H9 (cell line): Measurements from ENCODE around the genes CDC42EP4, SDK2, BTBD17 and CD300E.

GRCh38 chr17:72886721-72887553 lies 205.6 kb downstream of the SLC39A11 start:
- PRO-cap, result no peak

GRCh38 chr17:73191838-73192451 lies 910 bp upstream of the COG1 start:
- PRO-cap, result bidirectional peak, plus-strand start at chr17:73192247, minus-strand start at chr17:73192078

DNA sequence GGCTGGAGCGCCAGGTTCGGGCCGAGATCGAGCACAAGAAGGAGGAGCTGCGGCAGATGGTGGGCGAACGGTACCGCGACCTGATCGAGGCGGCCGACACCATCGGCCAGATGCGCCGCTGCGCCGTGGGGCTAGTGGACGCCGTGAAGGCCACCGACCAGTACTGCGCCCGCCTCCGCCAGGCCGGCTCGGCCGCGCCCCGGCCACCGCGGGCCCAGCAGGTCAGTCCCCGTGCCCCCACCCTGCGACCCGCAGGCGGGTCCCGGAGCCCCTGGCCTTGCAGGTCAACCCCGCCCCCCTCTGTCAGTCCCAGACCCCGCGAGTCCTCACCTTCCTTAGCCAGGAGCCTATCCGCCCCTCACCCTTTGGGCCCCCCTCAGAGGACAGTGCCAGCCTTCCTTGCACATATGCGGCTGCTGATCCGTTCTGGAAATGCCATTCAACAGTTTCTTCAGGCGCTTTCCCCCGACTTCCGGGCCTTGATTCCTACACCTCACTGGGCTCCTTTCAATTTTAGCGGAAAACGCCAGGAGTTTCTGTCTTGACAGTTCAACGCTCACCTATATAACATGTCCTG lies 397 bp downstream of the COG1 start:
- PRO-cap, result bidirectional peak, plus-strand start at position 163 of the sequence, minus-strand start at position 162 of the sequence; unidirectional peak, minus-strand start at position 264 of the sequence

DNA sequence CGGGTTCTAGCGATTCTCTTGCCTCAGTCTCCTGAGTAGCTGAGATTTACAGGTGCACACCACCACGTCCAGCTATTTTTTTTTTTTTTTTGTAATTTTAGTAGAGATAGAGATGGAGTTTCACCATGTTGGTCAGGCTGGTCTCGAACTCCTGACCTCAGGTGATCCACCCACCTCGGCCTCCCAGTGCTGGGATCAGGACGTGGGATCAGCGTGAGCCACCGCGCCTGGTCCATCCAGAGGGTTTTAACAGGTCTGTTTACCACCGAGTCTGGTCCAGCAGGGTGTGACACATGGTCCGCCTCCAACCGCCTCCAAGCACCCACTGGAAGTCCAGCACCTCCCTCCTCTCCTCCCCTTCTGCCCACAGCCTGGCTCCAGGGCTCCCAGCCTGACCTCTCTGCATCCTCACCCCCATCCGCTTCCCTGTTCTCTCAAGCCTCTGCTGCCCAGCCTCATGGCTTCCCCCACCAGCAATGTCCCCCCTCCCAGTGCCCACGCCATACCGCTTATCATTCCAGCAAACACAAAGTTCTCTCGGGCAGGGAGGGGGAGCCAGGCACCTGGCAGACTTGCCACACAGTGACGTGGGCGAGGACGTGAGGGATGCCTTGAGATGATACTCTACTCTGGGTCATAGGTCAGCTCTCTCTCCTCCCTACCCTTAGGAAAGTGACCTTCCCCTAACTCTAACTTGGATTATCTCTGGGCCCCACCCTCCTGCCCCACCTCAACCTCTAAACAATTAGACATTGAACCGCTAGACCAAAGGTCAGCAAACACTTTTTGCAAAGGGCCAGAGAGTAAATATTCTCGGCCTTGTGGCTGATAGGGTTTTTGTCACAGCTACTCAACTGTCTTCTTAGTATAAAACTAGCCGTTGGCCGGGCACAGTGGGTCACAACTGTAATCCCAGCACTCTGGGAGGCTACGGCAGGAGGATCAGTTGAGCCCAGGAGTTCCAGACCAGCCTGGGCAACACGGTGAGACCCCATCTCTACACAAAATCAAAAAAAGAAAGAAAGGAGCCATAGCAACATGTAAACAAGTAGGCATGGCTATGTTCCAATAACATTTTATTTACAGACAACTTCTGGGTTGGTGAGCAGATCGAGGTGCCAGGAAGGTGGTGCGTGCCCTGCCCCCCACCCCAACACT lies 23.1 kb downstream of the CDC42EP4 start:
- PRO-cap, result no peak

DNA sequence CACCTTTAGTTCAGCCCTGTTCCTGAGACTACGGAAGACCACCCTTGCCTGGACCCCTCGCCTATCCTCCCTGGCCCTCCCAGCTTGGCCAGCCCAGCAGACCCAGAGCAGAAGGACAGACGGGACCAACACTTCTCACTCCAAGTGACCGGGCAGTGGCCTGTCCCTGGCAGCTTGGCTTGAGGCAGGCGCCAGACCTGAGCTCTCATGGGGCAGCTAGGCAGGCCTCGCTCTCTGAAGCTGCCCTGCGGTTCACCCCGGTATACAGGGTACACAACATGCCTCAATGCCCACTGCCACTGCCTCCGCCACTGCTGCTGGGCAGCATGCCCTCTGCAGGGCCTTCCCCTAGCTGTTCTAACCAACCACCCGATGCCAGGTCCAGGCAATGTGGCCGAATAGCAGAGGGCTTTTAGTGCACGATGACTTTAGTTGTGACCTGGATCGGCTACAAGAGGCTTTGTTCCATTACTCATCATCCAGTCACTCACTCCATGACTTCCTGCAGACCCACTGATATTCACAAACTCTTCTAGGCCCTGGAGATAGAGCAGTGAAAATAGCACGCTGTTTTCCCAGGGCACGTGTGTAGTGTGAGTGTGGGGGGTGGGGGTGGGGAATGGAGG lies 19.8 kb downstream of the CDC42EP4 start:
- PRO-cap, result no peak

GRCh38 chr17:73309510-73310411 lies 2.0 kb downstream of the CDC42EP4 start:
- PRO-cap, result unidirectional peak, plus-strand start at chr17:73309964; bidirectional peak, plus-strand start at chr17:73310257, minus-strand start at chr17:73310147

DNA sequence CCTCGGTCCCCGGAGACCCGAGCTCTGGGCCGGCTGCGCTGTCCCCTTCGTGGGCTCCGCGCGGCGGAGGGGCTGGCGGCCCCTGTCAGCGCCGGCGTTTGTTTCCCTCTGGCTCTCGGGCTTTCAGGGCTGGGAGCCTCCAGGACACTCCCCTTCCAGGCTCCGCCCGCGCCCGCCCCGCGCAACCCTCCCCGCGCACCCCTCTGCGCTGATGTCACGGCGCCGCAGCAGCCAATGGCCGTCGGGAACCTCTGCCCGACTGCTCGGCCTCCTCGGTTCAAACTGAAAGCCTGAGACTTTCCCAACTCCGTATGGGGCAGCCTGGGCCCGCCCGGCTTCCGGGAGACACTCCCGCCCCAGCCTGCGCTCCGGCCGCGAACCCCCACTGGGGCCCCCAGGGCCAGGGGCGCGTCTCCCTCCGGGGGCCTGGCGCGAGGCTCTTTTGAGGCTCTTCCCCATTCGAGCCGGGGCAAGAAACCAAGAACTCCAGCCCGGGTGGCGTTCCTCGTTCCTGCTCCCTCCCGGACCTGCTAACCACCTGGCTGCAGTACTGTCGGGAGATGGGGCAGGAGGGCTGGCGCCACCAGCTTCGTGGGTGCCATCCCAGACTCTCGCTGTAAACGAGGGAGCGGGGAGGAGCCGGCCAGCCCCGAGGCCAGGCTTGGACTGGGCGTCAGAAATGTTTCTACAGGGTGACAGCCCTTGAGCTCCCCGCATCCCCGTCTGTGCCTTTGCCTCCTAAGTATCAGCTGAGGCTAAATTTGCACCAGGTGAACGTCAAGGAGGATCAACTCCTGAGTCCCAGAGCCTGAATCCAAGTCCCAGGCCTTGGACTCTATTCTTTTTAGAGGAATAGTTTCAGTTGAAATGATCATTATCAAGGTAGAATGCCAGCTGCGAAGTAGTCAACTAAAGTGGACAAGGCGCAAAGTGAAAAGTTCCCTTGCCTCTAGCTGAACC lies at the start of gene CDC42EP4:
Gene CDC42EP4 (minus strand): TSS at position 110 of the 960 bp plus-strand sequence.
- PRO-cap, result bidirectional peak, plus-strand start at position 211 of the sequence, minus-strand start at position 110 of the sequence; bidirectional peak, plus-strand start at position 296 of the sequence, minus-strand start at position 284 of the sequence; bidirectional peak, plus-strand start at position 547 of the sequence, minus-strand start at position 562 of the sequence

DNA sequence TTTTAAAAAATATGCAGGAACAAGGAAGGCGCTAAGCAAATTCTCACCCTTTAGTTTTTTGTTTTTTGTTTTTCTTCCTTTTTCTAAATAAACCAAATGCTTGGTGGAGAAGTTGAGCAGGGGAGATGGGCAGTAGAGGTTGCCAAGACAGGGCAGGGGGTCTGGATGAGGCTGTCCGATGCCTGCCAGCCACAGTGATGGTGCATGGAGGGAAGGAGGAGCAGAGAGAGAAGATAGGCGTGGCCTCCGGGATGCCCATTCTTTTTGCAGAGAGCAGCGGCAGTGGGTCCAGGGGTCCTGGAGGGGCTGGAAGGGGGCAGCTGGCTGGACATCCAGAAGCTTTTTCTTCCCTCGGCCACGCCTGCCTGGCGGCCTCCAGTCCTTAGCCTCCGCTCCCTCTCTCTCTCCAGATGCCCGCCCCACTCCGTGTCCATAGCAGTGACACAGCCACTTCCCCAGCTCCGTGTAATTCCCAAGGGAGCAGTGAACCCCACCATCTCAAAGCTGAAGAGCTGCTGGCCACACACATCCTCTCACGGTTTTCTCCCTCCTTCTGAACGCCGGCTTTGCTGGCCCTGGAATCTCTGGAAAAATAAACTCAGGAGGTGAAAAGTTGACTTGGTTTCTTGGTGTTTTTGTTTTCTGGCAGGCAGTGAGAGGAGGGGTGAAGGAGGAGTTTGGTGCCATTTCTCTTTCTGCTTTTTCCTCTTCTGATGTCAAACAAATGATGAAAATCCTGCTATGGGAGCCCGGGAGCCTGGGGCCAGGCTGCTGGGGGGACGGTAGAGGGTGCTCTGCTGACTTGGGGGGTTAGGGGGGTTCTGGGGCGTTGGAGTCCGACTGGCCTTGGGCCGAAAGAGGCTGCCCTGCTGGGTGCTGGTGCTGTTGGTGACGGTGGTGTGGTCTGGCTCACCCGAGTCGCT lies 26.3 kb upstream of the CDC42EP4 start:
- PRO-cap, result no peak

DNA sequence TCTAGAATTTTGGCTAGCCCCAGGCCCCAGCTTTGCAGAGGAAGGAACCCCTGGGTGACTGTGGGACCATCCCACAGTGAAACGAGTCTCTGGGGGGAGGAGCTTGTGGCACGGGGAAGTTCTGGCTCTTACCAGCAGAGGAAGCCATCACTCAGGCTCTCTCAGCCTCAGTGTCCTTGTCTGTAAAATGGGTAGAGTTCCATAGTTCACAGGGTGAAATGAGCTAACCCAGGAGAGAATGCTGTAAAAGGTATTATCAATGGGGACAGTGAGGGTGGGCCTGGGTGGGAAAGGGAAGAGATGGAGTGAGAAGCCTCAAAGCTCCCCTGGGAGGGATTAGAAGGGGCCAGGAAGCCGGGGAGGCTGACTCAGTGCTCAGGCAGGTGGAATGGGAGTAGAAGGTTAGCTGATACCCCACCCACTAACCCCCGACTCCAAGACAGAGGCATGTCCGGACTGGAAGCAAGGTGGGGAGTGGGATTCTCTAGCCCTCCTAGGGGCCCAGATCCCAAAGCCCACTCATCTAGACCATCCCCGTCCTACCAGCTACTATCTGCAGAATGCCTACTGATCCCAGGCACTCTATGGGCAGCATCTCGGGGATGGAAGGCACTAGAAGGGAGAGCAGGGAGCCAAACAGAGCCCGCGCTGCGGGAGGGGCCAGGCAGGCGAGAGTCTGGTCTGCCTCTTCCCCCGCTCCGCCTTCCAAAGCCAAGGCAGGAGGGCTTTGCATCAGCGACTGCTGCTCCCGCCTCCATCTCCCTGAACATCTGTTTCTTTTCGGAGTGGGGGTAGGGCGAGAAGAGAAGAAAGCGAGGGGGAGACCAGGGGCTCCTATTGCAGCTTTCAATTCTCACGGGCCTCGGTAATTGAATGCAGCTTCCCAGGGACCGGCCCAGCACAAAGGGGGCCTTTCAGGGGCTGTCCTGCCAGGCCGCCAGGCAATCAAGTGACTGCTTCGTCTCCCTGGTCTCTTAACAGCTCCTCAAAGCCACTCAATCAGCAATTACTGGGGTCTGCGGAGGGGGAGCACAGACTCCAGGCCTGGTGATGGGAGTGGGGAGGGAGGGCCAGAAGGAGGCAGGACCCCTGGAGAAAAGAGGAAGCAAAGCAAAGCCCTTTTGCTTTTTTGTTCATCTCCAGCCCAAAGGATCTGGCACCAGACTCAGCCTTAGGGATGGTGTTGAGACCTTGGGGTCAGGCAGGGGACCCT lies 31.2 kb upstream of the CDC42EP4 start:
- PRO-cap, result bidirectional peak, plus-strand start at position 445 of the sequence, minus-strand start at position 312 of the sequence; bidirectional peak, plus-strand start at position 849 of the sequence, minus-strand start at position 768 of the sequence; bidirectional peak, plus-strand start at position 1,002 of the sequence, minus-strand start at position 1,011 of the sequence

DNA sequence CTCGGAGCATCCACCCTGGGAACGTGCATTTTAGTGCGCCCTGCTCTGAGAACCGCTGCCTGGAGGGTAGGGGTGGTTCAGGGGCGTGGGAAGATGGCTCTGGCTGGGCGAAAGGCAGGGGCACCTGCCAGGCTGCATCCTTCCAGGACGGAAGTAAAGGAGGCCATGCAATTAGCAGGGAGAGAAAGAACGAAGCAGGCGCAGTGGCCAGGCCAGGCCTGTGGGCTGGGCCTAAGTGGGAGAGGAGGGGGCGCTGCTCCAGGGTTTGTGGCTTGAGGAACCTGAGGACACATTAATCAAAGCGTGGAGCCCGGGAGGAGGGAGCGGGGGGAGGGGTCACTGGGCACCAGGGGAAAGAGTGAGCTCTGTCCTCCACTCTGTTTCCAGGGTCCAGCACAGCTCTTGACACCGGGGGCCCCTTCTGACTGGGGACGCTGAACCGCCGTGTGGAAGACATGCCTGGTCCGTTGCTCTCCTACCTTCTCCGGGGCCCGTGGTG lies 49.5 kb upstream of the CDC42EP4 start:
- PRO-cap, result bidirectional peak, plus-strand start at position 170 of the sequence, minus-strand start at position 155 of the sequence

GRCh38 chr17:73363819-73364334 lies 52.1 kb upstream of the CDC42EP4 start:
- PRO-cap, result bidirectional peak, plus-strand start at chr17:73364147, minus-strand start at chr17:73364000

DNA sequence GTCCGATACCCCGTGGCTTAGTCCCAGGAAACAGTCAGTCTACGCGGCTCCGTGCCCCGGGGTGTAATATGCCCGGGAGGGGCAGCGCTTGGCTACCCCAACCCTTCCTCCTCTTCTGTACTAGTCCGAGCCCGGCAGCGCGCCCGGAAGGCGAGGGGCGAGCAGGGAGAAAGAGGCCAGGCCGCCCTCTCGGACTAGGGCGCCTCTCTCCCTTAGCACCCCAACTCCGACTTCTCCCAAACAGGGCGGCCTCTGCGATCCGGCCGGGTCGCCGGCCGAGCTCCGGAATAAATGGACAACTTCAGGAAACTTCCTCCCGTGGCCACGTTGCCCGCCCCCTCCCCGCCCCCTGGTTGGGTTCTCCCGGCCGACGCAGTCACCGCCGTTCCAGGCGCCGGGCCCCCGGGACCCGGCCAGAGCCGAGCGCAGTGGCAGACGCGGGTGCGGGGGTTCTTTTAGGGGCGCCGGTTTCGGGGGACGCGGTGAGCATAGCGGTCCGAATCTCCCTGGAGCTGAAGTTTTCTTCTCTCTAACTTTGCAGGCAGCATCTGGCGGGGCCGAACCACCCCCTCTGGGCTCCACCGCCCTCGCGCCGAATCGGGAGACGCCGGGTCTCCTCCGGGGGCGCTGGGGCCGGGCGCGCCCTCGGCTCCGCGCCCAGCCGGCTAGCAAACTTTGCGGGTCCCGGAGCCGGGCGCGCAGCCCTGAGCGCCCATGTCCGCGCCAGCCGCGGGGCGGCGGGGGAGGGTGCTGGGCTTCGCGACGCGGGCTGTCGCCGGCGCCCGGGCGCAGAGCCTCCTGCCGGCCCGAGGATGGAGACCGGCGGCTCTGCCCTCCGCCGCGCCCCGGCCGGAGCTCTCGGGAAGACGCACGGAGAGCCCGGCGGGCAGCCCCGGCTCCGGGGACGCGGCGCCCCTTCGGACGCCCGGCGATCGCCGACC lies at the start of gene SDK2:
Gene SDK2 (minus strand): TSS at position 289 of the 941 bp plus-strand sequence.
- PRO-cap, result no peak

- PRO-cap, result no peak
These were observed 3.8 kb upstream of the SDK2 start for GRCh38 chr17:73647930-73648462.

GRCh38 chr17:73820834-73821347 lies 176.6 kb upstream of the SDK2 start:
- PRO-cap, result bidirectional peak, plus-strand start at chr17:73821277, minus-strand start at chr17:73820990

DNA sequence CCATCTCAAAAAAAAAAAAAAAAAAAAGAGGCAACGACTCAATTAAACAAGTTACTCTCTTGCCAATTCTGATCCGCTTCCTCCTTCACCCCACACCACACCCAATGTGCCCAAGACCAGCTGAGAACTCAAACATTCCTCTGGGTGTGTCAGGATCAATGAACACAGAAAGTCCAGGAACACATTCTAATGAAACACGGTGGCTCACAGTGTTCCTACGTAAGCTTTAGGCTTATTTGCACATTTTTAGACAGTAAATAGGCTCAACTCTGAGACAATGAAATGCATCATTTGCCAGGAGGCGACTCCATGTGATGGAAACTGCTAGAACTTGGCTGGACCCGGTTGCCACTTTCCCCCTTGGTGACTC lies 216.3 kb upstream of the SDK2 start:
- PRO-cap, result no peak

DNA sequence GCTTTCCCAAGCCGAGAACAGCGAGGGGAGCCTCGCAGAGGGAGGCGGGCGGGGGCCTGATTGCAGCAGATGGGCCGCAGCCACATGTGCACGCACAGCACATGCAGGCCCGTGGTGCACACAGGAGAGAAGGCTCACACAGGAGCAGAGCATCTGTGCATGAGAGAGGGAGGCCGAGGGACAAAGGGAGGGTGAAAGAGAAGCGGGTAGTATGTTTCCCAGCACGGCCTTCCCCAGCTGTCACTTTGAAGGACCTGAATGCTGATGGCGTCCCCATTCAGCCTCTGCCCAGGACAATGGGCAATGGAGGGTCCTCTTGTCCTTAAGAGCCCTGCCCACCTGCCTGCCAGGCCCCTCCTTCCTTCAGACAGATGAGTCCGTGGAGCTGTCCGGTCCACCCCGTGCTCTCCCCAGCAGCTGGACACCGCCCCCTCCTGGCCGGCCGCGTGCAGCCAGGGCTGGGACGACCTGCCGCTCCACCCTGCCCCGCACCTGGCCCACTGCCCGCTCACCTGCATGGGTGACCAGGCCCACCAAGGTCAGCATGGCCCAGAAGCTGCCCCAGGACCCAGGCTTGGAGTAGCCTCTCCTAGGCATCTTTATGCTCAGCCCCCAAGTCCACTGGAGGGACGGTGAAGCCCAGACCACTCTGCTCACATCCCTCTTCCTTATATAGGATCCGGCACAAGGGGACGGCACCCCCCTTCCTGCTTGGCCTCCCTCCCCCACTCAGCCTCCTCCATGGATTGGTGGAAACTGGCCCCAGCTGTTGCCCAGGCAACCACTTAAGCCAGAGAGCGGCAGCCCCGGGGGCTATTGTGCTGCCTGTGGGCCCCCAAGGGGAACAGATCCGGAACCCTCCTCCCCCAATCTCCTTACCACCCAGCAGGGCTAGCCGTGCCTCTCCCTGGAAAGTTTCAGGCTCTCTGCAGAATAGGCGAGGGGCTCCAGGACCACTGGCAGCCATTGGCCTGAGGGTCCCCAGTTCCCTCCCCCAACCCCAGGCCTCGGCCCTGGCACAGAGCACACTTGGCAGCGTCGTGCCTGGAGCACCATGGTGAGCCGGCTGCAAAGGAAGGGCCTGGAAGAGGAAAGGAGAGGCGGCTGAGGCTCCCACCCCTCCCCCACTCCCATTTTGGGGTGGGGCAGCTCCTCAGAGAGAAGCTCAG lies at the start of gene BTBD17:
Gene BTBD17 (minus strand): TSS at position 646 of the 1,169 bp plus-strand sequence.
- PRO-cap, result no peak

GRCh38 chr17:74623427-74624292 lies at the start of gene CD300E:
CD300E (minus strand) TSS chr17:74623738.
- PRO-cap, result no peak

GRCh38 chr17:74682136-74682524 lies 30.6 kb downstream of the CD300LF start:
- PRO-cap, result no peak

- PRO-cap, result no peak
These were observed 5.0 kb downstream of the RAB37 start for GRCh38 chr17:74741930-74742609.

GRCh38 chr17:74768788-74769577 lies 7.2 kb downstream of the NAT9 start:
- PRO-cap, result no peak